BJ (cell line): ENCODE measurements around a stretch of chr14.

- CAGE, long polyA plus RNA = no peak
- RRBS = 48% methylated on average over 2 of the region's 8 CpGs
Measured at GRCh38 chr14:91352632-91353038, 65.0 kb downstream of the CCDC88C start.

- CAGE, long polyA plus RNA = no peak
- RRBS = no CpG with 5 or more reads among the region's 6 CpGs
Measured at GRCh38 chr14:91510964-91511174, 759 bp upstream of the PPP4R3A start.

DNA sequence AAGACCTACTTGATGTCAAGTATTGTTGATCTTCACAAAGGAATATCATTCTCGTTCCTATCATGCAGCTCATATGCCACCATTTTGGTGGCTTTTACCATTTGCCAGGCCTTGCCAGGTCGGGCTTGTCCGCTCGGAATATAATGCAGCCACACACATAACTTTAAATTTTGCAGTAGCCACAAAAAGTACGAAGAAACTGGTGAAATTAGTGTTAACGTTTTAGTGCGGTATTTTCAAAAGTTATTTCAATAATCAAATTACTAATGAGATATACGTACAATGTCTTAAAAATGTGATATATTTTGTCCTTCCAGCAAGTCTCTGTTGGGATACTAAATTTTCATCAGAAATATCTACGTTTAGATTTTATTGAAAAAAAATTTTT lies 1.1 kb upstream of the PPP4R3A start:
- CAGE, long polyA plus RNA = no peak
- RRBS = no CpG with 5 or more reads among the region's 9 CpGs

DNA sequence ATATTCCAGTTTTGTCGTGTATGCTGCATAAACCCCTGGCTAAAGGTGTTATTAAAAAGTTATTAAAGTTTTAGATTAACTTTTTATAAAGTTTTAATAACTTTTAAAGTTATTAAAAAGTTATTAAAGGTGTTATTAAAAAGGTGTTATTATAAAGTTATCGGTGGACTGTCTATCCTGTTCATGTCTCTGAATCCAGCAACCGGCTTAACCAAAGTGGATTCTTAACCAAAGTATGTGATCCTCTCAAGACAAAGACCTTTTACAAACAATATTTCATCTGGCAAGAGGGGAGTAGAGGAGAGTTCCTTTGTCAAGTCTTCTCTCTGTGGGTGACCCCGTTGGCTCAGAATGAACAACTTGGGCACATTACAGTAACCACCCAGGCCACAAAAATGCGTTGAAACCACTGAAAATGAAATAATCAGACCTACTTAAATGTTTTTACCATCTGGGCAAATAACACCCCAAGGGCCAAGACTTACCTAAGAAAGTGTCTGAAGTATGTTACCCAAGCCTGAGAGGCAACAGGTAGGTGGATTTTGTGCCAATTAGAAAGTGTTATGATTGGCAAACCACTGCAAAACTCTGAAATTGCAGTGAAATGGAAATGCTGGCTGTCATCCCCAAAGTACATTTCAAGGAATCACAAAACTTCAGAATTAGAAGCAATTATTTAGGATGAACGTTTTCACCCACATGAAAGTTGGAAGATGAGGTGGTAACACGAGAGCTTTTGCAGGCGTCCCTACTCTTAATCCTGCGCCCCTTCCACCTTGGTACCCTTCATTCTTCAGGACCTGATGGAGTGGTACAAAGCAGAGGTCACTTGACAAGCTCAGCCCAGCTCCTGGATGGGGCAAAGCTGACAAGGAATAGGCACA lies 1.3 kb downstream of the TC2N start:
- CAGE, long polyA plus RNA = no peak
- RRBS = no CpG with 5 or more reads among the region's 9 CpGs

DNA sequence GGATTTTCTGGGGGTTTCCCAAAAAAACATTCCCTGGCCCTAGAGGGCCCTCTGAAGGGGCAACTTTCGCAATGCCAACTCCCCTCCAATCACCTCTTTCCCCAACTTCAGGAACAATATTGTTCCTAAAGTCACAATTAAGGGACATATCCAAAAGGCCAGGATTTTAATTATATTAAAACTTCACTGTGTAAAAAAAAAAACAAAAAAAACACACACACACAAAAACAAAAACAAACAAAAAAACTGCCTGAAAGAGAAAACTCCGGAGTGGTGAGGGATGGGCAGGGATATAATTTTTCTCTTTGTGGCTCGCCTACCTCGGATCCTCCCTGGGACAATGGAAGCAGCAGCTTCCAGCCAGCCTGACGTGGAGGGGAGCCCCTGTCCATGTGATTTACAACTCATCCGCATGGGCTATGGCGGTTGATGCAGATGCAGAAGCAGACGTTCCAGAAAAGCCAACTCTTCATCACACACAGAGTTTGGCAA lies 16.2 kb upstream of the TC2N start:
- CAGE, long polyA plus RNA = no peak
- RRBS = no CpG with 5 or more reads among the region's 8 CpGs

DNA sequence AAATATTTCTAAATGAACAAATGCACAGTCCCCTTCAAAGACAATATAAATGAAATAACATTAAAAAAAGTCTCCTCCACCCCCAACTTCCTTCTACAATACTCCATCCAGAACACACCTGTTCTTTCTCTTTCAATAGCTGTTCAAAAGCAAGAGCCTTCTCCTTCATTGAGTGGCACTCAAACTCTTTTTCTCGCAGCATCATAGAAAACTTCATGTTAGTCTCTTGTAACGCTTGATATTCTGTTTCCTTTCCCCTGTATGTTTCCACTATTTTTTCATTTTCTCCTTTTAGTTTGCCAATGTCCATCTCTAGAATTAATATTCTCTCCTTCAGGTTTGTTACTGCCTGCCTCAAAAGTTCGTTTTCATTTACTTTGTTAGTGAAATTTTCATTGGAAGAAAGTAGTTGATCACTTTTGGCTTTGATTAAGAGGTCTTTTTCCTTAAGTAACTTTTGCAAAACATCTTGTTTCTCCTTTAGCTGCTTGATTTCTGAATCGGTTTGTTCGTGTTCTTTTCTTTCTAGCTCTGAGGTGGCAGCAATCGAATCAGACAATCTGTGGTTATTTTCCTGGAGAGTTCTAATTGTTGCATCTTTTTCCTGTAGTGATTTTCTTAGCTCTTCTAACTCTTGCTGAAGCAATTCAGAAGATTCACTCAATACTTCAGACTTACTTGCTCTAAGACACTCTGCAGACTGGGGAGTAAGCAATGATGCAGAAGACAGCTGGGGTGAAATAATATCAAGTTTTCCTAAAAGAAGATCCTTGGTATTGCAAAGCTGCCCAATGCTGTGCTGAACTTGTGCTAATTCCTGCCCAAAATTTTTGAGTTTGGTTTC lies 36.3 kb downstream of the TRIP11 start:
- CAGE, long polyA plus RNA = no peak
- RRBS = no CpG with 5 or more reads among the region's 6 CpGs

- CAGE, long polyA plus RNA = no peak
- RRBS = no CpG with 5 or more reads among the region's 18 CpGs
Measured at GRCh38 chr14:92108143-92109025, 2.0 kb upstream of the ATXN3 start.

DNA sequence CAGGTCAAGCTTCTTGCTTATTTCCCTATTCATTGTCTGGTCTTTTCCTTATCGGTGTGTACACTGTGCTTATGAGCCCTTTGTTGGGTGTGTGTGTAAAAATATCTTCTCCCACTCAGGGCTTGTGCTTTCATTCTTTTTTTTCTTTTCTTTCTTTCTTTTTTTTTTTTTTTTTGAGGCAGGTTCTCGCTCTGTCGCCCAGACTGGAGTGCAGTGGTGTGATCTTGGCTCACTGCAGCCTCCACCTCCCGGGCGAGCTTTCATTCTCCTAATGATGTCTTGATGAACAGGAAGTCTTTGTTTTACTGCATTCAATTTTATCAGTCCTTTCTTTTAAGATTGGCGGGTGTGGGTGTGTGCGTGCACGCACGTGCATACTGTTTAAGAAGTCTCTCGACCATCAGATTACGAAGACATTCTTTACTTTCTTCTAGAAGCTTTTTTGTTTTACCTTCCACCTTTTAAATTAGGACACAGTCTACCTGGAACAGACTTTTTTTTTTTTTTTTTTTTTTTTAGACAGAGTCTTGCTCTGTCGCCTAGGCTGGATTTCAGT lies 21.7 kb downstream of the RIN3 start:
- CAGE, long polyA plus RNA = no peak
- RRBS = no CpG with 5 or more reads among the region's 12 CpGs

- CAGE, long polyA plus RNA = no peak
- RRBS = no CpG with 5 or more reads among the region's 2 CpGs
Measured at GRCh38 chr14:92668278-92668746, 80.1 kb downstream of the LGMN start.

- CAGE, long polyA plus RNA = no peak
- RRBS = no CpG with 5 or more reads among the region's 7 CpGs
Measured at GRCh38 chr14:92669046-92669767, 79.2 kb downstream of the LGMN start.

DNA sequence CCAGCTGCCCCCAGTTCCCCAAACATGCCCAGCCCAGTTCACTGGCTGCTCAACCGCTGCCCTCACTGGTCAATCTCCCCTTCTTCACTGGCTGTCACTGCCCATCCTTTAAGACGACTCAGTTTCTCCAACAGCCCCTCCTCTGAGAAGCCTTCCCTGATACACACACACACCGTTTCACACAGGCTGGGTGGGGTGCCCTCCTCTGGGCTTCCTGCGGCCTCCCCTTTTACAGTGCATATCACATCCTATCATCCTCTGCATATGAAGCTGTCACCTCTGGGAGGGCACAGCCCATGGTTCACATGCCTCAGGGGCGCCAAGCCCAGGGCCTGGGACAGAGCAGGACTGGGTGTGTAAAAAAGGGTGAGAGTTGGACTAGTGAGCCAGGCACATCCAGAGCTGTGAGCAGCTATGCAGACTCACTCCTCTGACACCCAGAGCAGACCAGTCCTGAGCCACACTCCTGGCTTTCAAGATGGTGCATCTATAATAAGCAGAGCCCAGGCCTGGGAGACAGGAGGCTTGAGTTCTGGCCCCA lies 62.7 kb downstream of the LGMN start:
- CAGE, long polyA plus RNA = no peak
- RRBS = no CpG with 5 or more reads among the region's 5 CpGs

- CAGE, long polyA plus RNA = no peak
- RRBS = no CpG with 5 or more reads among the region's 12 CpGs
Measured at GRCh38 chr14:92726116-92726733, 22.2 kb downstream of the LGMN start.

GRCh38 chr14:92931185-92931825 lies 8.4 kb downstream of the CHGA start:
- CAGE, long polyA plus RNA = no peak
- RRBS = no CpG with 5 or more reads among the region's 13 CpGs

- CAGE, long polyA plus RNA = no peak
- RRBS = no CpG with 5 or more reads among the region's 5 CpGs
Measured at GRCh38 chr14:92986214-92986838, 63.4 kb downstream of the CHGA start.

- CAGE, long polyA plus RNA = no peak
- RRBS = no CpG with 5 or more reads among the region's 20 CpGs
Measured at GRCh38 chr14:92993065-92994073, 70.4 kb downstream of the CHGA start.

DNA sequence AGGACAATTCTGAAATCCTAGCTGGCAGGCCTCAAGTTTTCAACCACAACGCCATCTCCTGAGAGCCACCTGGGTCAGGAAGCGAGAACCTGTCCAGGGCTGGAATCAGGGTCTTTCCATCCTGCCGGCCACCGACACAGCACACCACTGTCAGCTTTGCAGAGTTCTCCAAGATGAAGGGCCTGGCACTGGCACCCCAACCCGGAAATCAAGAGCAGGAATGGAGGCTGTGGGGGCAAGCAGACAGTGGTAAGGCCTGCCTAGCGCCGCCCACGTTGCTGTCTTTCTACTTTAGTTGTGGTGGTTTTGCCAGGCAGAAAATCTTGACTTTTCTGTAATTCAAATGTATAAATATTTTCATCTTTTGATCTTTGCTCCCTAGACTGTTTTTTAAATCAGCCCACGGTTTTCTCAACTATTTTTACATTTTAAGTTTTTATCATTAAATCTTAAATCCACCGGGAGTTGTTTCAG lies 90.6 kb downstream of the ITPK1 start:
- CAGE, long polyA plus RNA = no peak
- RRBS = 81% methylated on average over 4 of the region's 10 CpGs

- CAGE, long polyA plus RNA = no peak
- RRBS = no CpG with 5 or more reads among the region's 9 CpGs
Measured at GRCh38 chr14:93043245-93043964, 72.3 kb downstream of the ITPK1 start.

- CAGE, long polyA plus RNA = no peak
- RRBS = no CpG with 5 or more reads among the region's 24 CpGs
Measured at GRCh38 chr14:93045895-93046980, 69.5 kb downstream of the ITPK1 start.

DNA sequence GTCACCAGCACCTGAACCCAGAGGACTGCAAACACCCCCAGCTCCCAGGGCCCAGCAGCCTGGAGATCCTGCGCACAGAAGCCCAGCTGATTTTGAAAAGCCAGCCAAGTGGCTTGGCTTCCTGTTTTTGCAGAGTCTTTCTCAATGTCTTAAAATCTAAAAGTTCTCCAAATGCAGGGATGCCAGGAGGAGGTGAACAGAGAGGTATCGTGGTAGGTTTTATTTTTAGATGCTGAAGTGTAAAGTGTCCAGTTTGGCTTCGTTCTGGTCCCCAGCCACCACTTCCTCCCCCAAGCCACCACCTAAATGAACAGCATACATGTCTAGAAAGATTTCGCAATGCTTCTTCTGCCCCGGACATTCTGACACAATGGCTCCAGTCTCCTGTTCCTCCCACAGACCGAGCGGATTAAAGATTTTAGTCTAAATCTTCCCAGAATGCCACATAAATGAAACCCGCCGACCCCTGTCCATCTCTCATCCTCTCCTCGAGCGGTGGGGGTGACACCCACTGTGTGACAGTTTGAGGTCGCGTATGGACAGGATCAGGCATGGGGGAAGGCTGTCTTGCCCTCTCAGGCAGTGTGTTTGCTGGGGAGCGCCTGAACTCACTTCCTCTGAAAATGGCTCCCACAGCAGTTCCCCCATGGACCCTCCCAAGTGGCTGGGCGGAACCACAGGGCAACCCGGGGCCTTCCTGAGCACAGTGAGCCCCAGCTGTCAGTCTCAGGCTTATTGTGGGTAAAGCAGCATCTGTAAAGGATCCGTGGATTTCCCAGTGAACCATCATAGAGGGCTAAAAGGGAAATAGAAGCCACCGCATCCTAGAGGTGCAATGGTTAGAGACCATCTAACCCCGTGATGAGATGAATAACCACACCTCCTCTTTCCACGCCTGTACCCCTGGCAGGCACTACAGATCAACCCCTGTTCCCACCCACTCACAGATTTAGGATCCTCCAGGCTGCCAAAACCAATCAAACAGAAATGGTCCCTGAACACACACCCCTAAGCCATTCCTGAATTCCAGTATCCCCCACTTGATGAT lies 41.4 kb downstream of the ITPK1 start:
- CAGE, long polyA plus RNA = no peak
- RRBS = no CpG with 5 or more reads among the region's 20 CpGs

DNA sequence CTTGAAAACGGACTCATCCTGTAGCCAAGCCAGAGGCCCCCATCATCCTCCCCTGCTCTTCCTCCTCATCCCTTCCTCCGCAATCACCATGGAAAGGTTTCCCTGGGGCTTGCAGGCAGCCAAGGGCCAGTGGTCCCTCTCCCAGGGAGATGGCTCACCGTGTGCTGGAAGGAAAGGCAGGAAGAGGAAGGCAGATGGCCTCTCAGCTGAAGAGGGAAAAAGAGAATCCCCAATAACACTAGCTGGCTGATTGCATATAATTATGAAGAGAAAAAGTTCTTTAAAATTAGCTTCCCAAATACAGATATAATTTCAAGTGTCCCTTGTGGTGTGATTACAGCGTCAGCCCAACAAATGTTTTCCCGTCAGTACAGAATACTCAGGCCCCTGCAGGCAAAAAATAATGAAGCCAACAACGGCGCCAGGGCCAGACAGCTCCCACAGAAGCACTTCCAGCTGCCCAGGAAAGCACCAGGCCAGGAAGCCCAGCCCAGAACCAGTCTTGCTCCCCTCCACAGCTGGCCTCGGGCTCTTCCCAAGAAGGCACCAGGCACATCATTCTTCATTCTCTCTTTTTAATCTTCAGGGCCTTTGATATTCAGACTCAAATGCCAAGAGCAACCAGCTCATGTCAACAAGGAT lies 24.7 kb downstream of the ITPK1 start:
- CAGE, long polyA plus RNA = no peak
- RRBS = no CpG with 5 or more reads among the region's 8 CpGs